Prostate gland (tissue), 2 donors: ENCODE results near the genes MB21D2 and LRRC15.

DNA sequence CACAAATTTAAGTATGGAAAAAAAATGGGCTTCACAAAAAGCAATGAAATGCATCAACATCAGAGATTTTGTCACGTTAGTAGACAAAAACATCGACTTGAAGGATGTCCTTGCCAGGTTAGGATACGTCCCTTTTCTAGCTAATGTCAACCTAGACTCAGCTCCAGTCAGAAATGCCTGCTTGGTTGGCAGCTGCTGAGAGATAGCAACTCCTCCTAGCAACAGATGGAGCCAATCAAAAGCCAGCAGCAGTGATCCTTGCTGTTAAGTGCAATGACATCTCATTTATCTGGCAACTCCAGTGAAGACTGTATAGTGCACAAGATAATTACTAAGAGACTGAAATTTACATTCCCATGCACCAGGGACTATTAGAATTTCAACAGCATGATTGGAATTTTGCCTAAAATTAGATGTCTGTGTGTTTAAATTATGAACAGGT lies 424.1 kb downstream of the FGF12 start:
- PRO-cap, result no peak
- RAMPAGE, long total RNA, 2 experiments, result no peak in any of the 2 experiments

DNA sequence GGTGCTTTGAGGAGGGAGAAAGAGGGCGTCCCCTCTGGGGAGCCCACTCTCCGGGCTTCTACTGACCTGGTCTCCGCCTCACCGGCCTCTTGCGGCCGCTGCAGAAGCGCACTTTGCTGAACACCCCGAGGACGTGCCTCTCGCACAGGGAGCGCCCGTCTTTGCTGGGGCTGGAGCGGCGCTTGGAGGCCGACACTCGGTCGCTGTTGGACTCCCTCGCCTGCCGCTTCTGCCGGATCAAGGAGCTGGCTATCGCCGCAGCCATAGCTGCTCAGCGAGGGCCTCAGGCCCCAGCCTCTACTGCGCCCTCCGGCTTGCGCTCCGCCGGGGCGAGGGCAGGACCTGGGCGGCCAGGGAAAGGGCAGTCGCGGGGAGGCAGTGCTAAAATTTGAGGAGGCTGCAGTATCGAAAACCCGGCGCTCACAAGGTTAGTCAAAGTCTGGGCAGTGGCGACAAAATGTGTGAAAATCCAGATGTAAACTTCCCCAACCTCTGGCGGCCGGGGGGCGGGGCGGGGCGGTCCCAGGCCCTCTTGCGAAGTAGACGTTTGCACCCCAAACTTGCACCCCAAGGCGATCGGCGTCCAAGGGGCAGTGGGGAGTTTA lies 319.3 kb downstream of the FGF12 start:
- PRO-cap, result no peak
- RAMPAGE, long total RNA, 2 experiments, result no peak in any of the 2 experiments

DNA sequence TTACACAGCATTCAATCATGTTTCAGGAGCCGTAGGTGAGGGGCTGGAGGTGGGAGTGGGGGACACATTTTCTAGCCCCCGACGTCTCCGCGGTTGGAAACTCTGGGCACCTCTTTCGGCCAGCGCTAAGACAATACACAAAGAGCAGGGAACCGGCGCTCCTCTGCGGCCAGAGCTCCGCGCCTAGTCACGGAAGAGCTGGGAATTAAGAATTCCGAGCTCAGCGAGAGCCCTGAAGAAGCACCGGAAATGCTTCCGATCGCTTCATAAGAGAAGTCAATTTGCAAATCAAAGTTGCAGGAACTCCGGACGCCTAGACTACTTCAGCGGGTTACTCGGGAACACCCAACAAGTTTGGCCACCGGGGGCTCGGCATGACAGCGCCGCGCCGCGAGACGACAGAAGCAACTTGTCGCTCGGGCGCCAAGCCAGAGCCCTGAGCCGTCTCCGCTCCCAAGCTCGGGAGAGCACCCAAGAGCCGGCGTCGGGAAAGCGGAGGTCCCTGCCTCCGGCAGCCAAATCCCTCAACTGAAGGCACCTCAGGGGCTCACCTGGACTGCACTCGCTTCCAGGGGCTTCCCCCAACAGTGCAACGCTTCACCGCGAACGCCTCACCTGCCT lies 809 bp downstream of the MB21D2 start:
- PRO-cap, result unidirectional peak, plus-strand start at position 456 of the sequence
- RAMPAGE, long total RNA, 2 experiments, result no peak in any of the 2 experiments

DNA sequence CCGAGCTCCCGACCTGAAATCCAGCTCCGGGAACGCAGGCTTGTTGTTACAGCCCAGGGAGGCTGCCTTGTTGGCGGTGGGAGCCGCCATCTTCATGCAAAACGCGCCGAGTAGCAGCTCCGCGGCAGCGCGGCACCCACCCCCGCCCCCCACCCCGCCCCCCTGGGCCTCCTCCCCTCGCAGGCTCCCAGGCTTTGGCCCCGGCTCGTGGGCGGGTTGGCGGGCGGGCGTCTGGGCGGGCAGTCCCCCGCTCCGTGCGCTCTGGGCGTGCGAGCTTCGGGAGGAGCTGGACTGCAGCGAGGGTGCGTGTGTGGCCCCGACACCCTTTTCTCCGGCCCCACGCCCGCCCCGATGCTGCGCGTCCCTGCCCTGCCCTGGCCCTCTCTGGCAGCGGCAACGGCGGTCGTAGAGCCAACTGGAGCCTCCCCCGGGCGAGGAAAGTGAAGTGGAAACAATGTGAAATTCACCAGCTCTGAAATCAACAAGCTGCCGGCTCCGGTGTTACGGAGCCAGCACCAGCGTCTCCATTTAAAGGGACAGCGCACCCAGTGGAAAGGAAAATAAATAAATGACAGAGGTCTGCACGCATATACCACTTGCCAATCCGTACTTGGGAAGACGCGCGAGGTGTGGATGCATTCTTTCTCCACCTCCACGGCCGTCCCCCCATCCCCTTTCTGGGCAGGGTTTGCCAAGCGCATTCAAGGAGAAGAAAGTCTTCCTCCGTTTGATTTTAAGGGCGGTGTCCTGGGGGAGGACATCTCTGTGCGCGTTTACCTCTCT lies at the start of gene MB21D2:
Gene MB21D2 (minus strand): TSS at position 112 of the 783 bp plus-strand sequence.
- PRO-cap, result bidirectional peak, plus-strand start at position 272 of the sequence, minus-strand start at position 105 of the sequence; unidirectional peak, minus-strand start at position 386 of the sequence; unidirectional peak, minus-strand start at position 517 of the sequence; unidirectional peak, minus-strand start at position 679 of the sequence
- RAMPAGE, long total RNA, 2 experiments, result no peak in any of the 2 experiments

DNA sequence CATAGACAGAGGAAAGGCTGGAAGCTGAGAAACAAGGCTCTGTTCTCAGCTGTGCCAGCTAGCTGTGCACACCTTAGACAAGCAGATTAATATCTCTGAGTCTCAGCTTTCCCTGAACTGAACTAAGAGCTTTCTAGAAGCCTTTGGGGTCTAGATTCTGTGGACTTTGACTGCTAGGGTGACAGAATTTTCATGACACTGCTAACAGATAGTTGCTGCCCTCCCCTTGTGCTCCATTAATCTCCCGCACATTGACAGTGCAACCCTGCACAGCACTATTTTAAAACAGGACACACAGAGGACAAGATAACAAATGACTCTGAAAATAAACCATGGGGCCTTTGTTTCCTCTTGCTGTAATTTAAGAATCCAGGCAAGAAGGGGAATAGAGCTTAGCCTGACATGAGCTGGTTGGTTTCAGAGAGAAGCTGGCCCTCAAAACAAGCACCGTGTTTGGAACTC lies 67.5 kb downstream of the ATP13A5 start:
- PRO-cap, result no peak
- RAMPAGE, long total RNA, 2 experiments, result no peak in any of the 2 experiments

- PRO-cap, result no peak
- RAMPAGE, long total RNA, 2 experiments, result no peak in any of the 2 experiments
These were observed 2.1 kb upstream of the ATP13A4 start for GRCh38 chr3:193556734-193557195.

GRCh38 chr3:193593802-193594208 lies 797 bp downstream of the OPA1 start:
- PRO-cap, result no peak
- RAMPAGE, long total RNA, 2 experiments, result no peak in any of the 2 experiments

GRCh38 chr3:193782062-193782849 lies 189.2 kb downstream of the OPA1 start:
- PRO-cap, result no peak
- RAMPAGE, long total RNA, 2 experiments, result no peak in any of the 2 experiments

DNA sequence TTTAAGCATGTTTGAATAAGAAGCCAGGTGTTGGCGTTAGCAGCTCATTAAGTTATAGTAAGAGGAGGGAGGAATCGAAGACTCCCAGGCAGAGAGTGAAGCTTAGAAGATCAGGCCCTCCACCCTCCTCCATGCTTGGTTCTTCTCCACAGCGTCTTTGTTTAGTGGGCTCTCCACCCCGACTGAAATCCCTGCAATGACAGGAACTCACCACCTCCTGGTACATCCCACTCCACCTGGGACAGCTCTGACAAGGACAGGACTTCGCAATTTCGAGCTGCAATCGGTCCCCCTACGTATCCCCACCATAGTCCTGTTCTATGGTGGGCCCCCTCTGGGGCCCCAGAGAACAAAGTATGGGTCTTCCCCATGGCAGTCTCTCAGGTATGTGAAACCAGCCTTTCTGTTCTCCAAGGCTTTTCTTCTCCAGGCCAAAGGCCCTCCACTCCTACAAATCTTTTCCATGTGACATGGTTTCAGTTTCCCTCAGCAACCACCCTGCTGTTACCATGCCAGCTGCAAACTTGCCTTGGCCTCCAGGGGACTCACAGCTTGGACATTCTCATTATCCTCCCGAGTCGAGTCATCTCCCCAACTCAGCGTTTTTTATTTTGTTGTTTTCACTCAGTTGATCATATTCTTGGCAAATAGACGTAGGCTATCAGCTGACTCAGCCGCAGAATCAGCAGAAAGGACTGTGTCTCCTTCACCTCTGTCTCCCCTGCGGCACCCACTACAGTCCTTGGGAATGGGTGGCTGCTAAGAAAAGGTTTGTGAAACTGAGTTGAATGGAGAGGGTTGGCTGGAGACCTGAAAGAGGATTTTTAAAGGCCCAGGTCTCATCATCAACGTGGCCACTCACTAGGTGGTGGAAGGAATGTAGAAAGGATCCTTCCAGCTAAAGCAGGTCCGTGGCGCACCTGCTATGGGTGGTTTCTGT lies 233.3 kb downstream of the OPA1 start:
- PRO-cap, result no peak
- RAMPAGE, long total RNA, 2 experiments, result no peak in any of the 2 experiments

GRCh38 chr3:194100676-194101436 lies 35.1 kb upstream of the HES1 start:
- PRO-cap, result no peak
- RAMPAGE, long total RNA, 2 experiments, result no peak in any of the 2 experiments

- PRO-cap, result bidirectional peak, plus-strand start at chr3:194134956, minus-strand start at chr3:194134805
- RAMPAGE, long total RNA, 2 experiments, result no peak in any of the 2 experiments
These were observed 1.3 kb upstream of the HES1 start for GRCh38 chr3:194134708-194134893.

- PRO-cap, result no peak
- RAMPAGE, long total RNA, 2 experiments, result no peak in any of the 2 experiments
These were observed 81.6 kb downstream of the CPN2 start for GRCh38 chr3:194269289-194270208.

DNA sequence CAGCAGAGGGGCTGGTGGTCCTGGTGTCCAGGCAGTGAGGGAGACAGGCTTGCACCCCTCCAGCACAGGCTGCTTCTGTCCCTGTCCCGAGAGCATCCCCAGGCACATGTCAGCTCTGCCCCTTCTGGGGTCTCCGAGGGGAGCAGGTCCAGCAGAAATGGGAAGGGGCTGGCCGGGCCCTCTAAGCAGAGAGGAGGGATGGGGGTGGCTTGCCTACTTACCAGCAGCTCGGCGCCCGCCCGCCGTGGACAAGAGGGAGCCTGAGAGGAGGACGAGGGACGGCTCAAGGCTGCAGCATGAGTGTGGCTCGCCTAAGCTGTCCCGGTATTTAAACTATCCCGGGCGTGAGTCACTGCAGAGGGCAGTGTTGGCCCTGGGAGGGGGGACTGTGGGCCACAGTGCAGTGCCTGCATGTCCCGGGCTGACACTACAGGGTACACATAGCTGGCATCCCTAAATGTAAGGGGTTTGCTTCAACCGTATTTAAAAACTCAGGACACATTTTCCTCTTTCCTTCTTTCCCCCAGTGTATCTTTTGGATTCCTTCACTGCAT lies at the start of gene LRRC15:
Gene LRRC15 (minus strand): TSS at position 304 of the 554 bp plus-strand sequence.
- PRO-cap, result no peak
- RAMPAGE, long total RNA, 2 experiments, result no peak in any of the 2 experiments

- PRO-cap, result no peak
- RAMPAGE, long total RNA, 2 experiments, result no peak in any of the 2 experiments
These were observed 3.0 kb upstream of the GP5 start for GRCh38 chr3:194402068-194402384.

- PRO-cap, result no peak
- RAMPAGE, long total RNA, 2 experiments, result no peak in any of the 2 experiments
These were observed 35.1 kb downstream of the ATP13A3 start for GRCh38 chr3:194451582-194452256.

GRCh38 chr3:194488388-194488643 lies 1.5 kb upstream of the ATP13A3 start:
- PRO-cap, result no peak
- RAMPAGE, long total RNA, 2 experiments, result no peak in any of the 2 experiments

- PRO-cap, result no peak
- RAMPAGE, long total RNA, 2 experiments, result no peak in any of the 2 experiments
These were observed 50.9 kb upstream of the ATP13A3 start for GRCh38 chr3:194537496-194538253.

DNA sequence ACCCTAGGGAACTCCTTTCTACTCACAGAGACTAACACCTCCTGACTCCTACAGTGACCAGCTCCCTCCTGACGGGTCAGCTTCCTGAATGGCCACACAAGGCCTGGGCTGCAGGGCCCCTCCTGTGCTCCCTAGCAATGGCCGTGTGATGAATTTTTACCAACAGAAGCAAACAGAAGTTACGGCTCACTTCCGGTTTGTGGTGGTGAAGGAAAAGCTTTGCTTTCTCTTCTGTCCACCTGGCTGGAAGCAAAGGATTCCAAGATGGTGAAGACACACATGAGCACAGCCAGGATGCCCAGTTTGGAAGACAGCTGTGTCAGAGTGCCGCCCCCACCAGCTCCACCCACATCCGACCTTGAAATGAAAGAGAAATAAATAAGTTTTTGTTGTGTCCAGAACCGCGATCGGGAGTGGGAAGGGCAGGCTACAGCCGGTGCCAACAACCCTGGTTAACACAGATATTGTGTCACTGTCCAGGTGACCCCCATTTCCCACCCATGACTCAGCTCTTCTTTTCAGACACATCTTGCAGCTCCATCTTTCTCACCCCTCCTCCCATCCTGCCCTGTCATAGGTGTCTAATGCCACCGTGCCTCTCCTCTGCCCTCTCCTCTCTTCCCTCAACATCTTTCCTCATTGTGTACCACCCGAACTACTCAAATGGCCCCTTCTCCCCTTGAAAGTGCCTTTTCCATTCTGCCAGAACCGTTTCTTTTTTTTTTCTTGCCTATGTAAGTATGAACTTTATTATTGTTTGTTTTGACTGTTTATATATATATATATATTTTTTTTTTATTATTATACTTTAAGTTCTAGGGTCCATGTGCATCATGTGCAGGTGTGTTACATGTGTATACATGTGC lies 69.8 kb upstream of the ATP13A3 start:
- PRO-cap, result no peak
- RAMPAGE, long total RNA, 2 experiments, result no peak in any of the 2 experiments

DNA sequence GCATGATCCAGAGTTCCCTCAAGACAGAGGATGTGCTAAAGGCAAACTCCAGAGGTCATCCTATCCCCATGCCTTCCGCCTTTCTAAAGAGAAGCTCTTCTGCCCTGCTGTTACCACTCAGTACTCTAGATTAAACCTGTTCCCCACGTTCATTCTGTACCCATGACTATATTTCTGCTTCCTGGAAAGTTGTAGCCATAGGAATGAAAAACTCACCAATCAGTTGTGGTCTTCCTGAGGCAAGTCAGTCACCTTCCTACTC lies 46.5 kb downstream of the TMEM44 start:
- PRO-cap, result no peak
- RAMPAGE, long total RNA, 2 experiments, result no peak in any of the 2 experiments

- PRO-cap, result no peak
- RAMPAGE, long total RNA, 2 experiments, result no peak in any of the 2 experiments
These were observed 268.1 kb downstream of the XXYLT1 start for GRCh38 chr3:195002735-195003410.